Measurements from ENCODE around the genes THBS3, MTX1 and RIT1.

GRCh38 chr1:155125962-155126886 lies 1.5 kb upstream of the EFNA1 start:
- RRBS, result 54% methylated on average over 19 of the region's 71 CpGs

- RRBS, result no CpG with 5 or more reads among the region's 12 CpGs
These were observed 2.1 kb downstream of the SLC50A1 start for GRCh38 chr1:155137334-155138566.

GRCh38 chr1:155177093-155177740 lies 3.6 kb downstream of the TRIM46 start:
- RRBS, result no CpG with 5 or more reads among the region's 9 CpGs

DNA sequence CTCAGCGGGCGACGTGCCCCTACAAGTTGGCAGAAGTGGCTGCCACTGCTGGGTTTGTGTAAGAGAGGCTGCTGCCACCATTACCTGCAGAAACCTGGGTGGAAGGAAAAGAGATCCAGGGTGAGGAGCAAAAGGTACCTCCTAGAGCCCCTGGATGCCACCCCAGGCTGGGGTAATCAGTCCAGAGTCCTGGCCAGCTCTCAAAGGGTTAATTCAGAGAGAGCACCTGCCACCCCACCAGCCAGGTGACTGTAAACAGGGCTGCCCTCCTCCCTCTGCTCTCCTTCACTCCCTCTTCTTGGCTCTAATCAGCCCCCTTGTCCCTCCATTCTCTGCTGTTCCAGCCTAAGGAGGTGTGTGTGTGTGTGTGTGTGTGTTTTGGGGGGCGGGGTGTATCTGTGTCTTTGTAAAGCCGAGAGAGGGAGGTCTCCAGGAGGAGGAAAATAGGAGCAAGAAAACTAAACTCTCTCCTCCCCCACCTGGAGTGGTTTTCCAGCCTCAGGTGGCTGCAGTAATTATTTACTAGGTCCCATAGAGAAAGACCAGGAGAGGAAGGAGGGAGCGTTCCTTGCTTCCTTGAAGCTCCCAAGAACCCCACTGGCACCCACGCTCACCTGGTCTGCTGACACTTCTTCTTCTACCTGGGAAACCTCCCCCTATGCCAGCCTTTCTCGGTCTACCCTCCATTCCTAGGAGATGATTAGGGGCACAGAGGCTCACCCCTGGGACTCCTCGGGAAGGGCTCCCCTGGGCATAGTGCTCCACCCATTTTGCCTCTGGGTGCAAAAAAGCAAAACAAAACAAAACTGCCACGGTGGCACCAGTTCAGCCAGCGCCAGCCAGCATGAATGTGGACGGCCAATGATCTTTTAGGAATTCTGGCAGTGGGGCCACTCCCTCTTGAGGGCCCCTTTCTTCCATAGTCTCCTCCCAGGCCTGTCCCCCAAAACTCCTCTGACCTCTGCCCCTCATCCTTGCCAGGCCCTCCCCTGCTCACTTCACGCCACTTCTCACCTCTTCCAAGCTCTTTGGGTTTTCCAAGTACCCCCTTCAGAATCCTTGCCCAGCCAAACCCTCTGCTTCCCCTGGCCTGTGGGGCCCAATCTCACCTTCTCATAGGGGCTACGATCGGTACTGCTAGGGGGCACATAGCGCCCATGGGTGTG lies 12.8 kb downstream of the TRIM46 start:
- RRBS, result no CpG with 5 or more reads among the region's 16 CpGs

- RRBS, result no CpG with 5 or more reads among the region's 5 CpGs
These were observed 11.5 kb downstream of the THBS3 start for GRCh38 chr1:155196072-155196715.

DNA sequence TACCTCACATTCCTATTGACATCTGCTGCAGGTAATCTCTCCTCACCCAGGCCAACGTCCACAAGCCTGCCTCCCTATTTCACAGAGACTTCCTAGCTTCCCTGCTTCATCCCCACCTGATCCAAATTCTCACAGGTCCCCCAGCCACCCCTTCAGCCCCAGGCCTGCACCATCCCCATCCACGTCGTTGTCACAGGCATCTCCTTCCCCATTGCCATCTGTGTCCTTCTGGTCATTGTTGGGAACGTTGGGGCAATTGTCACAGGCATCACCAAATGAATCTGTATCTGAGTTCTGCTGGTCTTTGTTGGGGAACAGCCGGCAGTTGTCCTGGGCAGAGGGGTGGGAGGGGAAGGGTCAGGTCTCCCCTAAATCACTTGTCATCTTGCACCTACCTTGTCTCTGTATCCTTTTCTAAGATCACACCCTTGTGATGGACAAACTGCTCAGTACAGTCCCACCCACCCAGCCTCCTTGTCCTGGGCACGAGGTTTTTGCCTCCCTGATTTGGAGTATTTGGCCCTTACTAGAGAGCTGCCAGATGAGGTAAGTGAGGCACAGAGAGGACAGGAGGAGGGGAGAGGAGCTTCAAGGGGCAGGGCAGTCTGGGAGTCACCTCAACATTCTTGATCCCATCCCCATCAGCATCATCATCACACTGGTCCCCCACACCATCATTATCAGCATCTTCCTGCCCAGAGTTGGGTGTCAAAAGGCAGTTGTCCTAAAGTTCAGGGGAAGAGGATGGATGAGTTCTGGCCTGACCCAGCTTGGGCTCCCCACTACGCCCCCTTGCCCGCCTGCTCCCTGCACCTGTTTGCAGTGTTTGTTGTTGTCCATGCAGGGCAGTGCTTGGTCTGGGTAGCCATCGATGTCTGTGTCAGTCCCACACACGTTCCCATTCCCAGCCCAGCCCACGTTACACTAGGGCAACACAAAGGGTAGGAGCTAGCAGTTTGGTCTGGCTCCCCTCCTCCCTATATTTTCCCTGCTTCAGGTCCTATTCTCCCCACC lies 7.1 kb downstream of the THBS3 start:
- RRBS, result no CpG with 5 or more reads among the region's 11 CpGs

DNA sequence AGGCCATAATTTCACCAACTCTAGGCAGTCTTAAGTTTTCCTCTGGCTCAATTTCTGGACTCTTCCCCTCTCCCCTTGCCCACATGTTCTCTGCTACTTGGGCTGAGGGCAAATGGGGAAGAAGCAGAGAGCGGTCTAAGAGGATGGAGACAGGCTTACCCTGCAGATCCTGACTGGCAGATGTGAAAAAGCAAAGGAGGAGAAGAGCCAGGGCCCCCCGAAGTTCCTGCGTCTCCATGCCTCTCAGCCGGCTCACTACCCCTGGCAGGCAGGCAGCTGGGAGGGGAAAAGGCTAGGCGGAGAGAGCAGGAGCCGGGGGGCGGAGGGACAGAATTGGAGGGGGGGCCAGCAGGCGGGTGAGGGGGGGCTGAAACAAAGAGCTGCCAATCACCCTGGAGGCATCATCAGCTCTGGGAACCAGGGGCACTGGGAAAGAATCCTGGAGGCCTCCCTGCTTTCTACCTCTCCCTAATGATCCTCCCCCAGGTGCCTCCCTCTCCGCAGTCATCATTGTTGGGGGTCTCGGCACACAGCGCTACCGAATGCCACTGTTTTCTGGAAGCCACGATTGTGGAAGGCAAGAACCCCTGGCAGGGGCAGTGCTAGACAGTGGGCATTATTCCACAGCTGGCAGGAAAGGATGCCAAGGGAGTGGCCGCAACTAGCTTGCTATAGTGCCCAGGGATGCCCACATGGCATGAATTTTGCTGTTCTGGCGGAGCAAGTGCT lies at the start of gene THBS3:
TSS of gene THBS3 (minus strand) at position 259 of the 729 bp plus-strand sequence.
- RRBS, result 41% methylated on average over 1 of the region's 15 CpGs

DNA sequence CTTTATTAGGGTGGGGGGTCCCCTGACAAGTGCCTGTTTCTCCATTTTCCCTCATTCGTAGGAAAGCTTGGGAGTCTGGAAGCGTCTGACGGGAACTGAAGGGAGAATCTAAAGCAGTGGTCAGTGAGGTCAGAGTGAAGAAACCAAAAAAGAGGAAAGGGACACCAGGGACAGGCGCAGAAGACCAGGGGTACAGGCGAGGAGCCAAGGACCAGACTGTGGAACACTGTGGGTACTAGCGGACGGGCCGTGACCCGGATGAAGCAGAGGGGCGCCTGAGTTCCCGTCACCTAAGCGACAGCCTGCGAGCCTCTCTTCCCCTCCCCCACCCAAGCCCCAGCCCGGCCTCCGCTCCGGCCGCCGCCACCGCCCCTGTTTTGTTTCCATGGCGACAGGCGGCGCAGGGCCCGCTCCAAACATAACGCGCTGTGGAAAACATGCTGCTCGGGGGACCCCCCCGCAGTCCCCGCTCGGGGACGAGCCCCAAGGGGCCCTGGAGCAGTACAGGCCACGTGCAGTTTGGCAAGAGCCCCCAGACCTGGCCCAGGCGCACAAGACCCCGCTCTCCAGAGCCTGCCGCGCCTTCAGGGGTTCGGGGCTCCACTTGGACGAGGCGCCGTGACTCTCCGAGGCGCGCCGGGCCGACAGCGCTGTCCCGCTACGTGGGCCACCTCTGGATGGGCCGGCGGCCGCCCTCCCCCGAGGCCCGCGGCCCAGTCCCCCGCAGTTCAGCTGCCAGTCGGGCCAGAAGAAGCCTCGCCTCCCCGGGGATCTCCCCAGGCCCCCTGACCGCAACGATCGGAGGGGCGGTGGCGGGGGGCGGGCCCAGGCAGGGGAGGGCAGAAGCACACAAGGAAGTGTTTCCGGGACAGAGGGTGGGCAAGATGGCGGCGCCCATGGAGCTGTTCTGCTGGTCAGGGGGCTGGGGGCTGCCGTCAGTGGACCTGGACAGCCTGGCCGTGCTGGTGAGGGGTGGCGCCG lies at the start of gene MTX1:
TSS of gene MTX1 (plus strand) at position 328 of the 981 bp plus-strand sequence.
- RRBS, result 2% methylated on average over 22 of the region's 70 CpGs

DNA sequence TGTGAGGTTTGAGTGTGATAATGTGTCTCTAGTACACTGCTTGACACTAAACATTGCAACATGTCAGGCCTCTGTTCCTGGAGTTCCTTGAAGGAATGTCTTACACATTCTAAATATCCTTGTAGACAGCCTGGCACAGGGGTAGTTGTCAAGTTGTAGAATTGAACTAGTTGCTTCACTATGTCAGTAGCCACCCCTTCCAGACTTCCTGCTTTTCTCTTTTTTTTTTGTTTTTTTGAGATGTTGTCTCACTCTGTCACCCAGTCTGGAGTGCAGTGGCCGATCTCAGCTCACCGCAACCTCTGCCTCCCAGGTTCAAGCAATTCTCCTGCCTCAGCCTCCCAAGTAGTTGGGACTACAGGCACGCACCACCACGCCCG lies 11.7 kb downstream of the MTX1 start:
- RRBS, result no CpG with 5 or more reads among the region's 5 CpGs

DNA sequence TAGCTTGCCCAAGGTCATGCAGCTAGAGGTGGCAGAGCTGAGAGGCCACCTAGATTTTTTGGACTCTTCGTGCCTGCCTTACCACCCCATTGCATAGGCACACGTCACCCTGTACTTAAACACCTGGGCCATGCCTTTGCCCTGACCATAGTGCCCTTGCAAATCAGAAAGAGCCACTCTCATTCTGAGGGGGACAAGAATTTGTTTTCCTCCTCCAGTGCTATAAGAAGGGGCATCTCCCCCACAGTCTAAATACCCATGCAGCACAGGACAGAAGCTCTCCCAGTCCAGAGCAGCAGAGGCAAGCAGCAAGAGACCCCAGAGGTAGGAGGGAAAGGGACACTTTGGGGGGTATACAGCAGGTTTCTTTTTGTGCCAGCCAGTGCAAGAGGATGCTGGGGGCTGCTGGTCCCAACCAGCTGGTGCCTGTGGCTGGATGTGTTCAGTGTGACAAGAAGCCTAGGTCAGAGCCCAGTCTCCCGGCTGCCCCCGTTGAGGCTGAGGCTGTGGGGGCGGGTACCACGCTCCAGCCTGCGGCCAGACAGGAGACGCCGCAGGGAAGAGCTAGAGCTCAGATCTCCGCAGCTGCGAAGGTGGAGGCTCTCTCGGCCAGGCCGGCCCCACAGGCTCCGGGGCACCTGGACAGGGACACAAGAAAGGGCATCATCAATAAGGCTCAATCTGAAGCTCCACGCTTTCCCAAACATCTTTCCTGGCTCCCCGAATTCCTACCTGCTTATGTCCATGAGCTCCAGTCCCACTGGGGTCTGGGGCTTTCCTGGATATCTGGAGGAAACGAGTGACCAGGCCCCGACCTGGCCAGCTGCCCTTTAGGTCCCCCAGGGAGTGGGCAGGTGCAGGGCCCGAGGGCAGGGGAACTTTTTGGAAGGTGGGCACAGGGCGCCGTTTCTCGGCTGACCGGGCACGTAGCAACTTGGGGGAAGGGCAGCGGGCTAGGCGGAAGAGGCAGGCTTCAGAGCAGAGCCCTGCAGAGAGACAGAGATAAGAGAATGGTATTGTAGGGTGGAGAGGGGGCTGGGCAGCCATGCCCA lies 6.6 kb upstream of the GBA1 start:
- RRBS, result no CpG with 5 or more reads among the region's 26 CpGs

DNA sequence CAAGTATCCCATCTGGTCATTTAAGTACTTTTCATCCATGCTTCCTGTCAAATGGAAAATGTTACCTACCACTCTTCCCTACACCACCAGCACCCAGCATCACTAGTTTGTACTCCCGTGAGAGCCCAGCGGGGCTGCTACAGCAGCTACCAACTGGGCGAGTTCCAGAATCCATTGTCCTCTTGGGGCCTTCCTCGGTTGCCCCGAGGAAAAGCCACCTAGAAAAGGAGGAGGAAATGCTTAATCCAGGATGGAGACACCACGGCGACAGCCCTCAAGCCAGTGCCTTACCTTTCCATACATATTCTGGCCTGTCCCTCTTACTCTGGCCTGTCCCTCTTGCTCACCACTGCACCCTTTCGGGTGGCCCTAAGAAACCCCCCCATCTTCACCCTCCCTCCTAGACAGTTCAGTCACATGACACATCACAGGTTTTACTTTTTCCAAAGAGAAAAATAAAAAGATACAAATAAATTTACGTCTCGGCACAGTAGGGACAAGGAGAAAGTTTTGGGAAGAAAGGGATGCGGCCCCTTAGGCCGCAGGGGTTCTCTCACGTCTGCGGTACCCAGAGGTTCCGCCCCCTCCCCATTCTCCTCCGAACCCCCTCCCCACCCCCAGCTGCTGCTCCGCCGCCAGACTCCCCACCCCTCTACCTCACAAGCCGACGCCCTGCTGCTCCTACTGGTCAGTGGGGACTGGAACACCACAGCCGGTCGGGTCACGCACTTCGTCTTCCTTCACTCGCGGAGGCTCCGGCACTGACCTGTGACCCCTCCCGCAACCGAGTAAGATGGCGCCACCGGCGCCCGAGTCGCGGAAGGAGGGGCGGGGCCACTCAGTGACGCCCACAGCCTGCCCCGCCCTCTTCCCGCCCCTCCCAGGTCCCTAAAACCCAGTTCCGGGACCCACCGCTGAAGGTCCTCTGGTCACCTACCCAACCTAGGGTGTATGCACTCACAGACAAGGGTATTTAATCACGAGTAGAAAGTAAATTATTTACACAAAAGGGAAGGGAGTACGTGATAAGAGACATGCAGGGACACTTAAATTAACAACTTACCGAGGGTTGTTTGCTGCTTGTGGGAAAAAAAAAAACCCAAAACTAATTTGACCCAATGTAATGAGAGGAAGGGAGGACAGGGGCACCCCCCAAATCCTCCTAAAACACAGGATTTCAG lies at the start of gene RIT1:
TSS of gene RIT1 (minus strand) at position 763 of the 1,181 bp plus-strand sequence.
- RRBS, result 2% methylated on average over 12 of the region's 44 CpGs

GRCh38 chr1:155917358-155917791 lies 6.2 kb upstream of the RIT1 start:
- RRBS, result no CpG with 5 or more reads among the region's 3 CpGs

DNA sequence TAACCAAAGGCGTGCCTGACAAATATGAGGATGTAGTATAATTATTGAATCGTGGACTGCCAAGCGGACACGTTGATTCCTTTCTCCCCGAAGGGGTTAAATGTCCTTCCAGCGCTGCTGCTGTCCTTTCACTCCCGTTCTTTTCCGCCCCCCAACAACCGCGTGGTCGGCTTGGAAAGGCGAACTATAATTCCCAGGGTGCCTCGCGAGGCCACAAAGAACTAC lies 188 bp upstream of the LAMTOR2 start:
- RRBS, result no CpG with 5 or more reads among the region's 14 CpGs

DNA sequence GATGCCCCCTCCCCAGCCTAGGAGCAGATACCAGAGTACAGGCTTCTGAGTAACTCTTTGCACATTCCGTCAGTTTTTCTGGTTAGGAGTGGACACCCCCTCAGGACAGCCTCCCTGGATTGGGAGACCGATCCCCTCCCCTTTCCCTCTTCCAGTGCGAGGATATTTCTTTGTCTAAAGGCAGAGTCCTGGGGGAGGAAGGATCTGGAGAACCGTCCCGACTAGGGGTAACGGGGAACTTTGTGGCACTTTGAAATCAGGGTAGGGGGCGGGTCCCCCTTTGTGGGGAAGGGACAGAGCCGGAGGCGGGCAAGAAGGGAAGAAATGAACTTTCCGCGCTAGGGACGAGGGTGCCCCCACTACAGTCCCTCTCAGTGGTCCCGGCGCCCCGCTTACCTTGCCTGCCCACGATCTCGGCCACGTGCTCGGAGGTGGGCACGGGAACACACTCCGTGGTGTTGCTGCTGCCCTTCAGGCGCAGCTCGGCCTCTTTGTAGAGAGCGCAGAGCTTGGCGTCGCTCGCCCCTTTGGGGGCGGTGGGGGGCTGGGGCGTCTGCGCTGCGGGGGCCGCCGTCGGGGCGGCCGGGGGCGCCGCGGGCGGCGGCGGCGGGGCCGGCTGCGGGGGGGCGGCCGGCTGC lies 997 bp downstream of the MEX3A start:
- RRBS, result 23% methylated on average over 4 of the region's 47 CpGs

DNA sequence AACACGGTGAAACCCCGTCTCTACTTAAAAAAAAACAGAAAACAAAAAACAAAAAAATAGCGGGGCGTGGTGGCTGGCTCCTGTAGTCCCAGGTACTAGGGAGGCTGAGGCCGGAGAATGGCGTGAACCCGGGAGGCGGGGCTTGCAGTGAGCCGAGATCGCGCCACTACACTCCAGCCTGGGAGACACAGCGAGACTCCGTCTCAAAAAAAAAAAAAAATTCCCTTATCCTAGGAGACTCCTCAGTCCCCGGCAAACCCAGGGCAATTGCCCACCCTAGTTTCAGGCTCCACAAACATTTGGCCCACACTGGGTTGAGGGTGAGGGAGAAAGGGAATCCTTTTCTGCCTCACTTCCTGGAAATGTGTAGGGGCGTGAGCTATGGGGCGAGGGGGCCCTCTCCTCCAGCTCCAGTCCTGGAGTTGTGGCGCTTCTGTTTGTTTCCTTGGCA lies 8.6 kb upstream of the LMNA start:
- RRBS, result no CpG with 5 or more reads among the region's 17 CpGs

- RRBS, result no CpG with 5 or more reads among the region's 6 CpGs
These were observed 5.3 kb downstream of the LMNA start for GRCh38 chr1:156119451-156120559.

GRCh38 chr1:156129459-156129693 lies 14.9 kb downstream of the LMNA start:
- RRBS, result no CpG with 5 or more reads among the region's 2 CpGs

- RRBS, result no CpG with 5 or more reads among the region's 10 CpGs
These were observed 2.7 kb upstream of the SEMA4A start for GRCh38 chr1:156150431-156151325.

DNA sequence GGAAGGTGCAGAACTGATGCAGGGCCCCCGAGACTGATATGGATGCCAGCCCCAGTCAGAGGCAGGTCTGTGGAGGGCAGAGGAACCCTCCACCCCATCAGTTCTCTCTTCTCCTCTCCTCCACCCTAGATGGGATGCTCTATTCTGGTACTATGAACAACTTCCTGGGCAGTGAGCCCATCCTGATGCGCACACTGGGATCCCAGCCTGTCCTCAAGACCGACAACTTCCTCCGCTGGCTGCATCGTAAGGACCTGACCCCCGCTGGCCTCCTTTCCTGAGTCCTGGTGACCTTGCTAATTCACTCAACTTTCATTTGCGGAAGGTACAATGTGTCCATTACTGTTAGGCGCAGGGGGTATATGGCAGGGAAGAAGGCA lies 6.9 kb downstream of the SEMA4A start:
- RRBS, result no CpG with 5 or more reads among the region's 8 CpGs

DNA sequence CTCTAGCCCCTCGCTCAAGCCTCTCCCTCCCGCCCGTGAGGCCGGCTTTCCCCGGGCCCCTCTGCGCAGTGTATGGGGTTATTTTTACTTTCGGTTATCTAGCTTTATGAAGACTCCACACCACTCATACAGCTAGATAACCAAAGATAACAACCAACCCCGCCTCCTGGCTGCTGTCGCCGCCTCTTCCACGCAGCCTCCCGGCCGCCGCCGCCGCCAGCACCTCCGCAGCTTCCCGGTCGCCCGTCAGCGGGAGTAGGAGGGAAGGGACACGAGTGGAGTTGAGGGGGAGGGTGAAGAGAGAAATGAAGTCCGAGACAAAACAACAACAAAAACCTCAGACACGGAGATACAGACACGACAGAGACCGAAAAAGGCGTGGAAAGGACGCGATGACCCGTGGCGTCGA lies 51.3 kb downstream of the RHBG start:
- RRBS, result 4% methylated on average over 7 of the region's 32 CpGs

Measured in GM19240 (cell line).